GM19239 (cell line): ENCODE measurements around the genes CD320, NDUFA7 and ZNF699.

GRCh38 chr19:7909831-7910831, 4.5 kb upstream of the TGFBR3L start:
- RRBS: 97% methylated on average over 9 of the region's 50 CpGs

- RRBS: 2% methylated on average over 69 of the region's 115 CpGs
These were observed 1.8 kb downstream of the TGFBR3L start for GRCh38 chr19:7916054-7917167.

DNA sequence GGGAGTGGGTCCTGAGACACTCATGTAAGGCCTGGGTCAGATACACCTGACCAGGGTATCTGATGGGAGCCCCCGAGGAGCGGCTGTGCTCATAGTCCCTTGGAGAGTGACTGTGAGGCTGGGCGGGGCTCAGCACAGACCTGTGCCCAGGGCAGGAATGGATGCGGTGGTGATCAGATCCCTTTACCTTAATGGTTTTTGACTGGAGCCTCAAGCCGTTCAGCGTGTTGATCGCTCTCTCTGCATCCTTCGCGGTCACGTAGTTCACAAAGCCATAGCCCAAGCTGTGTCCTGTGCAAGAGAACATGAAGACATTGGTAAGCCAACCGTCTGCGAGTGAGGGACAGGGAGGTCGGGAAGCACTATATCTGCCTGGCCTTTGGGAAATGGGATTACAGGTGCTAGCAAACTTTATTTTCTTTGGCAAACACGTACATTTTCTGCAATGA, 24.5 kb downstream of the ELAVL1 start:
- RRBS: no CpG with 5 or more reads among the region's 14 CpGs

- RRBS: no CpG with 5 or more reads among the region's 4 CpGs
These were observed 14.0 kb upstream of the CERS4 start for GRCh38 chr19:8195239-8195583.

- RRBS: no CpG with 5 or more reads among the region's 20 CpGs
These were observed 3.4 kb downstream of the CD320 start for GRCh38 chr19:8304663-8305187.

- RRBS: no CpG with 5 or more reads among the region's 73 CpGs
These were observed at the start of gene CD320 for GRCh38 chr19:8307662-8308515. CD320 (minus strand) TSS chr19:8308358.

GRCh38 chr19:8316331-8316867, 4.8 kb downstream of the NDUFA7 start:
- RRBS: no CpG with 5 or more reads among the region's 12 CpGs

GRCh38 chr19:8321271-8321434, at the start of gene NDUFA7:
NDUFA7 (minus strand) TSS chr19:8321375.
- RRBS: under 1% methylated on average over 13 of the region's 20 CpGs

GRCh38 chr19:8360295-8360779, 3.6 kb upstream of the ANGPTL4 start:
- RRBS: no CpG with 5 or more reads among the region's 10 CpGs

DNA sequence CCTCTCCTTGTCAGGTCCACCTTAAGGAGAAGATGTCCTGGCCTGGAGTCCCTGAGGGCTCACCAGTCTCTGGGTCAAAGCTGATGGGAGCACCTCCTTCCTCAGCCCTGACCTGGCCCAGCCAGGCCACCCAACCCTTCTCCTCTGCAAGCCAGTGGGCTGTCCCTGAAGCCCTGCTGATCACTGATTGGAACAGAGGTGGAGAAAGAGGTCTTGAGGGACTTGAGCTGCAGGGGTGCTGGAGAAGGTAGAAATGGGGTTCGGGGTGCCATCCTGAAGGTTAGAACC, 2.4 kb downstream of the ANGPTL4 start:
- RRBS: no CpG with 5 or more reads among the region's 1 CpG

DNA sequence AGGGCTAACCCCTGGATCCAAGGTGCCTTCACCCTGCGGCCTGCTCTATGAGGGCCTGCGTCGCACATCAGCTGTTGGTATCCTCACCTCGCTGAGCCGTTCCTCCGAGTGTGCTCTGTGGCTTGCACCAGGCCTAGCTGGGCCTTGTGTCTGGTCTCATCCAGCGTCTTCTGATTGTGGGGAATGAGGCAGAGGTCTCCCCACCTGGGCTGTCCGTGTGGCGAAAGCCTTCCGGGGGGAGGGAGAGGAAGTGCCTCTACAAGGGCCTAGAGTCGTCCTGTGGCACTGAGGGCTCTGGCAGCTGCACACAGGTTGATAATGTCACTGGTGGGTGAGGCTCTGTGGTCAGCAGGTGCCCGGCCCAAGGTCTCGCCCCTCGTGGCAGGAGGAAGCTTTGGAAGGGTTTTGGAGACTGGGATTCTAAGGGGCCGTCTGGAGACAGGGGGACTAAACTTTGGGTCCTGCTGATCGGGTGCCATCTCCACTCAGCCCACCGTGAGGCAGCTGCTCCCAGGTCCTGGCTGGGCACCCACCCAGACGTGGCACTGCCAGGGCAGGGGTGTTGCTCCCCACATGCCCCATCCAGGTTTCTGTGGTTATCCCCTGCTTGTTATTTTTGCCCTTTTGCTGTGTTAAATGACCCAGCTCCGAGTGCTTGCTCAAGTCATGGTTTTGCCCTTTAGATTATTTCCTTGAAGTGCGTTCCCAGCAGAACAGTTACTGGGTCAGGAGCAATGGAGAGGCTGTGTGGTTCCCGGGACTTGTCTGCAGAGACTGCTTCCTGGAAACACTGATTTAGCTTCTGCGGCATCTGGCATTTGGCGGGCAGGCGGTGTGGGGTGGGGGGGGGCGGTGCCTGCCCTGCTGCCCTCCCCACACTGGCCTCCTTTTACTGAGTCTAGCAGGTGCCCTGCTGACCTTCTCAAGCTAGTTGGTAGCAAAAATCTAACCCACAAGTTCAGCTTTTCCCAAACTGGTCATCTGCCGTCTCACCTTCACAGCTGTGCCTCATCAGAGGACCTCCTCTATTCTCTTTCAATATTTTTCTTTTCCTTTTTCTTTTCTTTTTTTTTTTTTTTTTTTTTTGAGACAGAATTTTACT, 1.8 kb downstream of the RAB11B start:
- RRBS: no CpG with 5 or more reads among the region's 26 CpGs

DNA sequence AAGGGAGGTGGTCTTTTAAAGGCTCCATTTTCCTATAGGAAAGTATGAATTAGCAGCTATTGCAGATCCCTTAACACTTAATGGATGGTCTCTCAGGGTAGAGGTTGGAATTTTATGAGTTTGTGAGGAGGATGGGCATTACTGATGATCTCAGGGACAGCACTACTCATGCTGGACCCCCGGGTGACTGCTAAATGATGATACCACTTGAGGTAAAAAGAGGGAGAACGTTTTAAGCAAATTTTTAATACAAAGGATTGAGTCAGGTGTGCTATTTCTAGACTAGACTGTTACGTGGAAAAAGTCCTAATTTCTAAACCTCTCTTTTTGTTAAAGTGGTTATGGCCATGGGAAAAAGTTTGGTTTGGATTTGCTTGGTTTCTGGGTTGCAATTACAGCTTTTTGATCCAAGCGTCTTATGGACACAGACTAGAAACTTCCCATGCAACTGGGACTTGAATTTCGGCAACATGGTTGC, 15.5 kb downstream of the HNRNPM start:
- RRBS: no CpG with 5 or more reads among the region's 5 CpGs

GRCh38 chr19:8473999-8474709, 28.3 kb downstream of the PRAM1 start:
- RRBS: no CpG with 5 or more reads among the region's 10 CpGs

- RRBS: no CpG with 5 or more reads among the region's 17 CpGs
These were observed 19.8 kb downstream of the PRAM1 start for GRCh38 chr19:8482376-8483258.

- RRBS: no CpG with 5 or more reads among the region's 15 CpGs
These were observed 478 bp downstream of the PRAM1 start for GRCh38 chr19:8501939-8502385.

DNA sequence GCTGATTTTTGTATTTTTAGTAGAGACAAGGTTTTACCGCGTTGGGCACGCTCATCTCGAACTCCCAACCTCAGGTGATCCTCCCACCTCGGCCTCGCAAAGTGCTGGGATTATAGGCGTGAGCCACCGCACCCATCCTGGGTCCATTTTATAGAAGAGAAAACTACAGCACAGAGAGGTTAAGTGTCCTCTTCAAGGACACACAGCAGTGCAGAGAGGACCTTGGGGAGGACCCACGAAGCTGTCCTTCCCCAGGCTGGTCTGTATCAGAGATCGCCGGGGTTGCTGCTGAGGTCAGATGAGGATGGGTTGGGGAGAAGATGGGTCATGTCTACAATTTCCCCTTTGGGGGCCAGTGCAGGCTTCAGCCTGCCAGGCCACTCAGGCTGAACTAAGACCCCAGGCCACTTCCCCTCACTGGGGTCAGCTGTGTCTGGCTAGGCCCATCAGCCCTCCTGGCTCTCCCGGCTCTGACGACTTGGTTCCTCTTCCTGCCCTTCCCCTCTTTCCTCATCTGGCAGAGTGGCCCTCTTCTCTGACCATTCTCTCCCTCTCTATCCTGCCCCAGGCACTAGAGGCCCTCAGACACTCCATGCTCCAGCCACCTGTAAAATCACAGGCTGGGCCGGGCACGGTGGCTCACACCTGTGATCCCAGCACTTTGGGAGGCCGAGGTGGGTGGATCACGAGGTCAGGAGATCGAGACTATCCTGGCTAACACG, 9.6 kb downstream of the MYO1F start:
- RRBS: no CpG with 5 or more reads among the region's 19 CpGs

GRCh38 chr19:8575335-8576168, 1.7 kb downstream of the MYO1F start:
- RRBS: no CpG with 5 or more reads among the region's 21 CpGs

DNA sequence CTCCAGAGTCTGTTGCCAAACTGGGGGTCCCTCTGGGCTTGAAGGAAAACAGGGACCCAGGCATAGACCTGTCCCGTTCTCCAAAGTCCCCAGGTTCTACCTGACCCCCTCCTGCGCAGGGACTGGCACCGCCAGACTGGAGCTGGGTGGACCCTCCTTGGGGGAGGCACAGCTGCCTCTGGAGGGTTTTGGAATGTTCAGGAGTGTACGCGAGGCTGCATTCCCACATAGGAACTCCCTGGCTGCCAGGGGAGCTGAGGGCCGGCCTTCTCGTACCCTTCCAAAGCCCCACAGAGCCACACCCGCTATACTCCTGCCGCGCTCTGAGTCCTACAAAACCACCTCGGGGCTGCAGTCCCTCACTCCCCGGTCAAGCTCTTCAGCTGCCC, 76.2 kb upstream of the OR1M1 start:
- RRBS: 41% methylated on average over 2 of the region's 12 CpGs

GRCh38 chr19:9160171-9160838, 18.5 kb upstream of the OR7D2 start:
- RRBS: 100% methylated on average over 3 of the region's 39 CpGs

- RRBS: 2% methylated on average over 15 of the region's 77 CpGs
These were observed at the start of gene ZNF699 for GRCh38 chr19:9309093-9310446. ZNF699 (minus strand) TSS chr19:9309838.